CD14-positive monocyte (primary cell): ENCODE results near the genes SEMA3A, TEX47, CFAP69 and AKAP9.

DNA sequence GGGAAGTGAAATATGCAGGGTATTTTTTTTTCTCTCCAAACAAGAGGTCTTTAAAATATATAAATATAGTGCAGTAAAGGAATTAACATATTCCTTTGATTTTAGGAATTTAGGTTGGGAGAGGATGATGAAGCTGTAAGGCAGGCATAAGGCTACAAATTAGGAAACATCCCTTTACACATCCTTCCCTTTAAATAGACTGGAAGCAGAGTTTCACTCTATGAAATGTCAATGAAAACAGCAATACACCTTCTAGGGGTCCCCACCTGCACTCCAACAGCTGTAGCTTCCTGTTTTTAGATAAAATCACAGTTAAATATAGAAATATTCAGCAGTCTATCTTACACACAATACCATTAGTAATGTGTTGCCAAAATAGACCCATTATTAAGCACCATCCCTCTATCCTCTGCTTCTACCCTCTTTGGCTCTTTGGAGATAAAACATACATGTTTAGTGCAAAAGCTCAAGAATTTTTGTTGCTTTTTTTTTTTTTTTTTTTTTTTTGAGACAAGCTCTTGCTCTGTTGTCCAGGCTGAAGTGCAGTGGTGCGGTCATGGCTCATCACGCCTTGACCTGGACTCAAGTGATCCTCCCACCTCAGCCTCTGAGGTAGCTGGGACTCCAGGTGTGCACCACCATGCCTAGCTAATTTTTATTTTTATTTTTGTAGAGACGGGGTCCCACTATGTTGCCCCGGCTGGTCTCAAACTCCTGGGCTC lies 237.3 kb downstream of the PCLO start:
- CAGE, long polyA plus RNA = no peak

DNA sequence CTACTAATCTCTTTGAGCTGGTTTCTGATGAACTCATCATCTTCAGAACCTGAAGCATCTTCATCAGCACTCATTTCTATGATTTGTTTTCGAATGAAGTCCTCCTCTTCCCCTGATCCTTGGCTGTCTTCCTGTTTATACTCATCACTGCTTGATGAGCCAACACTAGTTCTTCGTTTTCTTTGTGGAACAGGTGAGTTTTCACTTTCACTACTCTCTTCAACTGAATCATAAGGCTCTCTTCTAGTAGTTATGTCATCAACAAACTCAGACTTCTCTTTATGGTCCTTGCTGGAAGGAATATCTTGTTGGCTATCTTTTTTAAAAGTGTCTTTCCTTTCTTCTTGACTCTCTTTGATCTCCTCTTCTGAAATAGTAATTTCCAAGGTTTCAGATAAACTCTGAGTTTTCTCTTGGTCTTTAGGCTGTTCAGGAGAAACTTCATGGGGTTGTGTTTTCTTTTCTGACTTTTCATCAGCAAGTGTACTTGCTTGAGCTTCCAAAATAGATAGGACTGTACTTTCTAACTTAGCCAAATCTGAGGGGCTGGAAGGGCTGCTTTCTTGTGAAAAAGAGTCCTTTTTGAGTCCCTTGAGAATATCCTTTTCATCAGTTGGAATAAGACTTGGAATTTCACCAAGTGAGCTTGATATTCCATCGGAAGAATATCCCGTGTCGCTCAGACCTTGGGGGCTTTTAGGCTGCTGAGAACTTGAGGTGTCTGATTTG lies 206.3 kb downstream of the PCLO start:
- CAGE, long polyA plus RNA = no peak

DNA sequence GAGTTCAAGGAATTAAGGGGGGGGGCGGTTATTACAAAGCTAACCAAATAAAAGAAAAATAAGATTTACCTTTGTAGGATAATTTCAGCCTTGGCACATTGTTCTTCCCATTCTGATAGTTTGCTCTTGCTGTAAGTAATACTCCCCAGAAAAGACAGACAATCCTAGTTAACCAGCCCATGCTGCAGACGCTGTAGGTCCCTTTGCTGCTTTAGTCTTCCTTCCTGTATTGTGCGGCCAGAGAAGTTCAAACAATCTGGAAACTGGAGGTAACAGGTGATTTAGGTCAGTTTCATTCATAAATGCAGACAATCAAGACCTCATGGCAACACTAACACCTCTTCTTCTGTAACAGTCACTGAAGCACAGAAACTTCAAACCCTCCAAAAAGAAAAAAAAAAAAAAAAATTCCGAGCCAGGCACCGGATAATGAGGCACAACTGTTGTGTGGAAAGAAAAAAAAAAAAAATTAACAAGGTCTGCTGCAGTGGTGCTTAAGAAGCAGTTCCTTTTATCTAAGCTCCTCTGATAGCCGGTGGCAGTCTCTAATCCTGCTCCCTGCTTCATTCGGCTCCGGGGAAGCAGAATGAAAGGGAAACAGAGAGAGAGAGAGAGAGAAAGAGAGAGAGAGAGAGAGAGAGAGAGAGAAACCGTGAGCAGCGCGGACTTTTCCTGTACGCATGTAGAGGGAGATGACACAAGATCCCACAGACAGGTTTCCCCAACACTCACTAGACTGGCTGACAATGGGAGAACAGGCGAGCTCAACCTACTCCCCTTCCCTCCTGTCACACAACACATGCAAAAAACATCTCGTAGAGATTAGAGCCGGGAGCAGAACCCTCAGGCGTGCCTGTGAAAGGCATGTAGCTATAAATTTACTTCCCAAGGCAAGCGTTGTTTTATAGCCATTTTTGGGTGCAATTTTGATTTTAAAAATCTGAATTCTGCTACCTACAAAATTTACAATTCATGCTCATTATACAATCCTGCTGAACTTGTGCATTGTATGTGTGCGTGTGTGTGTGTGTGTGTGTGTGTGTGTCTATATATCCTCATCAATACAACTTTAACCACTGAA lies at the start of gene SEMA3A:
SEMA3A (minus strand) TSS at position 384 of the 1,081 bp plus-strand sequence.
- CAGE, long polyA plus RNA = no peak

- CAGE, long polyA plus RNA = no peak
These were observed 3.6 kb downstream of the DMTF1 start for GRCh38 chr7:87155689-87156373.

GRCh38 chr7:87162090-87162766 lies 10.0 kb downstream of the DMTF1 start:
- CAGE, long polyA plus RNA = no peak

- CAGE, long polyA plus RNA = no peak
These were observed 1.4 kb downstream of the ABCB1 start for GRCh38 chr7:87599181-87599773.

GRCh38 chr7:87926419-87927277 lies 7.4 kb upstream of the ADAM22 start:
- CAGE, long polyA plus RNA = no peak

DNA sequence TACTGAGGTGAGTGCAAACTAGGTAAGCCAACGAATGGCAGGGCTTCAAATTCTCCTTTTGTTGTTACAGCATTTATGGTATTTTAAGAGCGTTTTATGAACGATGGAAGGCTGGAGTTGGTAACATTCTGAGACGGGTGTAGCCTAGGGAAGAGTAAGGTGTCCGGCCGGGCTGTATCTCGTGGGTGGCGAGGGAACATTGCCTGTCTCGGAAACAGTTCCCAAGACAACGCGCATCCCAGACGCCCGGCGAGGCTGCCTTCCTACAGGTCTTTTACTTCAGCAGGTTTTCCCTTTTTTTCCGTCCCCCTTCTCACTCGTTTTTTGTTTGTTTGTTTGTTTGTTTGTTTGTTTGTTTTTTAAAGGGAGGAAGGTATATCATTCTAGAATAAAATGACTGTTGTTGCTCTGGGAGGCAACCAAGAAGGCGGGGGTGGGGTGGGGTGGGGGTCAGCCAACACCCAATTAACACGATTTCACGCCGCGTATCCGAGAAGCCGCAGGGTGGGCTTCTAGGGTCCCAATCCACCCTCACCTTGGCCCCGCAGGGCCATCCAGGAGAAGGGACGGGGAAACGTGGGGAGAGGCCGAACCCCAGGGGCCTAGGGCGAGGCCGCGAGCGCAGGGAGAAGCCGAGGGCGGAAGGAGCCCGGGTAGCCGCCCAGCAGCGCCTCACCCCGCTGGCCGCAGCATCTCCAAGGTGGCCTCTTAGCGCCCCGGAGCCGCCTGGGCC lies 454 bp downstream of the SRI start:
- CAGE, long polyA plus RNA = no peak

DNA sequence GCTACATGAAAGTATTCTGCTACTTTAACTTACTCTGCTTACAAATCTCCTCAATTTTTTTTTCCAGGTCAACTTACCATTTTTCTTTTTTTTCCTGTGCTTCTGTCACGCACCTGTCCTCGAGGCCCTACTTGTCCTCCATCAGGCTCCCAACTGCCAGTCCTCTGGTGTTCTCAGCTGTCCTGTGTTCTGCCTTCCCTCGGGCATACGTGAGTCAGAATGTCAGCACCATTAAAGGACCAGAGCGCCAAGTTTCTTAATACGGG lies at the start of gene TEX47:
TEX47 (minus strand) TSS at position 175 of the 266 bp plus-strand sequence.
- CAGE, long polyA plus RNA = no peak

DNA sequence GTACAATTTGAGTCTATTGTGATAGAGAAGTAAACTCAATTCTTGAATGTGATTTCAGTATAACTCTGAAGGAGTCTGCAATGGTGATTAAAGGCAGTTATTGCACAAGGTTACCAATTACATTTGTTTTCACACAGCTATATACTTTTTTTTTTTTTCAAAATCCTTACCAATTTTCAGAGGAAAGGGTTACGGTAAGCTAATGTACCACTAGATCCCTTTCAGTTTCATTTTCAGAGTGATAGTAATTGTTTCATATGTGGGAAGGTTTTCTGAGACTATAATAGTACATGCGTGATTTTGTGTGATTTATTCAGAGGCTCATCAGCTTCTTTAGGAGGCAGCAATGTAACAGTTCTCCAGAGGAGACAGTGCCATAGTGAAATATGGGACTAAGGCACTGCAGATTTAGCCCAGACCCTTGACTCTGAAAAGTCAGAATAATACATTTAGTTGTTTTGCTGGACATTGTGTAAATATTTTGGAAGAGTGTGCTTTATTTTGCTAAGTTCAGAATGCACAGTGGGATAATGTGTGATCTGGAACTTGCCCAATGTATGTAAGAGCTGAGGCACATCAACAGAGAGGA lies 207.4 kb upstream of the TEX47 start:
- CAGE, long polyA plus RNA = no peak

GRCh38 chr7:90210404-90210833 lies 1.1 kb upstream of the STEAP2 start:
- CAGE, long polyA plus RNA = no peak

DNA sequence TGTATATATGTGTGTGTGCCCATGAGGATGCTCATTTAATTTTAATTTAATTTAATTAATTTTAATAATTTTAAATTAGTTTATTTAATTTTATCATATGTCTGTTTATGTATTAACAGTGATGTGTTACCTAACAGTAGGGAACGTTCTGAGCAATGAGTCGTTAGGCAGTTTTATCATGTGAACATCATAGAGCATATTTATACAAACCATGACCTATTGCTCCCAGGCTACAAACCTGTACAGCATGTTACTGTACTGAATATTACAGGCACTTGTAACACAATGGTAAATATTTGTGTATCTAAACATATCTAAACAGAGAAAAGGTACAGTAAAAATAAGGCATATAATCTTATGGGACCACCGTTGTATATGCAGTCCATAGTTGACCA lies 13.7 kb upstream of the CFAP69 start:
- CAGE, long polyA plus RNA = no peak

GRCh38 chr7:90244427-90245557 lies at the start of gene CFAP69:
CFAP69 (plus strand) TSS chr7:90245174.
- CAGE, long polyA plus RNA = no peak

- CAGE, long polyA plus RNA = no peak
These were observed 598 bp downstream of the CFAP69 start for GRCh38 chr7:90245558-90245986.

GRCh38 chr7:90412541-90413424 lies 9.5 kb downstream of the CLDN12 start:
- CAGE, long polyA plus RNA = no peak

DNA sequence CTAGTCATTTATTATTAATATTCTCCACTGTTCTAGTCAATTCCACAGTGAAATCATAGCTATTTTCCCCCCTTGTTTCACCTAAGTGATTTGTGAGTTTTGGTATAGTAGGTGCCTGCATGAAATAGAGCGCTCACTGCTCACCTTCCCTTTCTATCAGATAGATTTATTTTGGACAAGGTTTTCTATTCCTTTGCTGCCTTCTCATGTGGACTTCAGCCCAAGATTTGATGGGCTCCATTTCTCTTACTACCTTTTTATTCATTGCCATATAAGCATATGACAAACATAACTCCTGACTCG lies 171.2 kb downstream of the CDK14 start:
- CAGE, long polyA plus RNA = no peak

- CAGE, long polyA plus RNA = no peak
These were observed 83.1 kb upstream of the FZD1 start for GRCh38 chr7:91181084-91181496.

- CAGE, long polyA plus RNA = no peak
These were observed 47.0 kb downstream of the FZD1 start for GRCh38 chr7:91311248-91311540.

- CAGE, long polyA plus RNA = start-site peak on the plus strand at chr7:91940936-91940979, 246 and 121 reads in 2 replicates; start-site peak on the plus strand at chr7:91941104-91941136, 20 and 27 reads in 2 replicates
These were observed at the start of gene AKAP9 for GRCh38 chr7:91940545-91941419. AKAP9 (plus strand) TSS chr7:91940862.

- CAGE, long polyA plus RNA = no peak
These were observed 700 bp downstream of the AKAP9 start for GRCh38 chr7:91941420-91941704.